Aorta (tissue), 1 donor: ENCODE measurements around a stretch of chr1.

DNA sequence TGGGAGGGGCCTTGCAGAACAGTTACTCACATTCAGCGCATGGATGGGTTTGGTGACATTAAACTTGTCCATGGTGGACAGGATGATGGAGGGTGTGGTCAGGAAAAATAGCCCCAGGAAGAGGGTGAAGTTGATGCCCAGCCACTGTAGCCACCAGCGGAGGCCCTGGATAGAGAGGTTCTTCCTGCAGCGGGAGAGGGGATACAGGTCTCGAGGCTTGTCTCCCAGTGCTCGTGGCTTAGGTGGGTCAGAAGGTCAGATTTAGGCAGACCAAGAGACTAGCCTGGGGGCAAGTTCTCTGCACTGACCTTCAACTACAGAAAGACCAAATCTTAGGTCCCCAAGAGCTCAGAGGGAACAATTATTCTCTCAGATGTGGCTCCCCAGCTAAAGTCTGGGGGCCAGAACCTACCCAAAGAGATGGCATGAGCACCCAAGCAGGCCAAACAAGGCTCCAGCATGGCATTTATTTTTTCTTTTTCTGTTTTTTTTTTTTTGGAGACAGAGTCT is 23.0 kb downstream of the TMEM63A start:
- PRO-cap, result no peak

DNA sequence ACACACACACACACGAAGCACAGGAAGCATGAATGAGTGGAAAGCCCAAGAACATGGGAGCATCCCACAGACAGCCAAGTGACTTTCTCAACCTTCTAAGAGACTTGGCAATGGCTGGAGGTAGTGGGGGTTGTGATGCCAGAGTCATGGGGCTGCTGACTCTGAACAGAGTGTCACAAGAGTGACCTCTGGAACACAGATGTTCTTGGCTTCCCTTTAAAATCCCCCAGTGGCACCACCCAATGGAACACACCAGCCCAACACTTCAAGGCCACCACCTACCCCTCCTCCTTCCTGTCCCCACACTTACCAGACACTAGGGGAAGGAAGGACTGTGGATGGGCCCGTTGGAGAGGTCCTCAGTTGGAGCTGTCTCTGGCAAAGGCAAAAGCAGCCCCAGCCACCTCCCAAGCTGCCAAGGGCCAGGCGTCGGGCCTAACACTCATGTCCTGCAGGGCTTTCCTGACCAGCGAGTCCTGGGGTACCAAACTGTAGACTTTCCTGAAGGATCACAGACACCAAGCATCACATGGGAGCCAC is 3.2 kb downstream of the TMEM63A start:
- PRO-cap, result no peak

DNA sequence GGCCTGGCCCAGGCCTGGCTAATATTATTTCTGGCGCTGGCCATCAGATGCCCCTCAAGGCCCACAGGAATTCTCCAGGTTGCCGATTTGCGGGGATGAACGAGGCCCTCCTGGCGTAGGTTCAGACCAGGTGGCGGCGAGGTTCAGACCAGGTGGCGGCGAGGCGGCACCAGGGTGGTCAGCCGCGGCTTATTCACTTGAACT is 425 bp upstream of the PYCR2 start:
- PRO-cap, result no peak

DNA sequence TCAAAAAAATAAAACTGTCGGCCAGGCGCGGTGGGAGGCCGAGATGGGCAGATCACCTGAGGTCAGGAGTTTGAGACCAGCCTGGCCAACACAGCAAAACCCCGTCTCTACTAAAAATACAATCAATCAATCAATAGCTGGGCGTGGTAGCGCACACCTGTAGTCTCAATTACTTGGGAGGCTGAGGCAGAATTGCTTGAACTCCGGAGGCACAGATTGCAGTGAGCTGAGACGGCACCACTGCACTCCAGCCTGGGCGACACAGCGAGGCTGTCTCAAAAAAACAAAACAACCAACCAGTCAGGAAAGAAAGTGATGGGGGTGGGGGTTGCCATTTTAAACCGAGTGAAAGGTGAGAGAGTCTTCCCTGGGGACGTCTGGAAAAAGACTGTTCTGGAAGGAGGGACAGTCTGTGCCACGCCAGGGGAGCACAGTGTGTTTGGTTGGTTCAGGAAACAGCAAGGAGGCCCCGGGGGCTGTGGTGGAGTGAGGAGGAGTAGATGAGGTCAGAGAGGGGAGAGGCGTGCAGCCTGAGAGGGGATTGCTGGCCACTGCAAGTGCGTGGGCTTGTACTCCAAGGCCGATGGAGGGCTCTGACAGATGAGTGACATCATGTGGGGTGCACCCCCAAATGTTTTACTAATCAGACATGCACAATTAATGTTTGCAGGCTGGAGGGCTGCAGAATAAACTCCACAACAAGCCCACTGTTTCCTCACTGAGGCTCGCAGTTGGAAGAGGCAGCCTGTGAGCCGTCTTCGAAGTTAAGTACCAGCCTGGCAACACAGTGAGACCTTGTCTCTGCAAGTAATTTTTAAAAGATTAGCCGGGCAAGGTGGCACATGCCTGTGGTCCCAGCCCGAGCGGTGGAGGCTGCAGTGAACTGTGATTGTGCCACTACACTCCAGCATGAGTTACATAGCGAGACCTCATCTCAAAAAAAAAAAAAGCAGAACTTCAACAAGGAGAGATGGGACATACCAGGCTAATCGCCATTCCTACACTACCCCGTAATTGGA is 21.6 kb downstream of the SDE2 start:
- PRO-cap, result no peak

- PRO-cap, result no peak
Measured at GRCh38 chr1:226001863-226002685, 2.9 kb upstream of the SDE2 start.

DNA sequence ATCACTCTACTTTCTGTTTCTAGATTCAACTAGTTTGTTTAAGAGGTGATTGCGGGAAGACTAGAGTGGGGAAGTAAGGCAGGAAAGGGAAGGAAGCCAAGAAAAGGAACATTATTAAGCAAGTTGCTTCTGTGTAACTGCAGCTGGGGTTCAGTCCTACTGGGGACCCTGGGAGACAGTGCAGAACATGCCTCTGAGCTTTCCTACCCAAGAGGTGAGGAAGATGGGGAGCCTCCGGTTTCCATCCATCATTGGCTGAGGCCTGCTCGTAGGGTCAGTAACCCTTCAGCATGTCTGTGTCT is 28.9 kb upstream of the H3-3A start:
- PRO-cap, result no peak

GRCh38 chr1:226062919-226063379 is 433 bp downstream of the H3-3A start:
- PRO-cap, result bidirectional peak, plus-strand start at chr1:226063181, minus-strand start at chr1:226063050; bidirectional peak, plus-strand start at chr1:226063534, minus-strand start at chr1:226063282

GRCh38 chr1:226064188-226064618 is 1.7 kb downstream of the H3-3A start:
- PRO-cap, result no peak

DNA sequence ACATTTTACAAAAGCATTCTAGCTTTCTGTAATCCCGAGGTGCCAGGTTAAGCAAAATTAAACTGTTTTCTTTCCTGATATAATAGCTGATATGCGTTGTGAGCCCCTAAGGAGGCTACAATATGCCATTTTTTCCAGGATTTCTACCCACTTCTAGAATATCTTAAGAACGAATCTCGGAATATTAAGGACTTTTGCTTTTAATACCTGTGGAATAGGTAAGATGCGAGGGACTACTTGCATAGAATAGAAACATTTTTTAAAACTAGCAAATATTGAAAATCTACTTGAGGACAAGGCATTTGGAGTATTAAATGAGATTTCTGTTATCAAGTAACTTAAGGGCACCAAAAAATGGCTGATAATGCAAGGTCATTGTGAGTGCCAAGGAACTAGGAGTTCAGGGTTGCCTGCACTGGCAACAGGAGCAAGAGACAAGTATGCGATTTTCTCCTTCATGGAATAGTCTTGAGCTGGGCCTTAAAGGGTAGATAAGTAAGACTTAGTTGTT is 6.0 kb downstream of the H3-3A start:
- PRO-cap, result no peak

- PRO-cap, result no peak
Measured at GRCh38 chr1:226073072-226074440, 11.0 kb downstream of the H3-3A start.

DNA sequence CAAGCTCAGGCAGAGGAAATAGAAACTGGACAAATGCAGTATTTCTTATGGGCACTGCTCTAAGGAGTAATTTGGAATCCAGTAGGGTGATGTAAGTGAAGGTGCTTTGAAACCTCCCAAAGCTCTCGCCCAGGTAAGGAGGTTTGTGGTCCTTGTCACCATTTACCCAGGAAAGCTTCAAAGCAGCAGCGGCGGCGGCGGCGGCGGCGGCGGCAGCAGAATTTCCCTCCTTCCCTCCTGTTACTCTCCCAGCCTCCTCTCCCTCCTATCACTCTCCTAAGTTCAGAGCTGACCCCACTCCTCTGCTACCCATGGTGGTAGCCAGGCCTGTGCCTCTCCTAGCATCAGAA is 60.8 kb downstream of the ACBD3 start:
- PRO-cap, result no peak

DNA sequence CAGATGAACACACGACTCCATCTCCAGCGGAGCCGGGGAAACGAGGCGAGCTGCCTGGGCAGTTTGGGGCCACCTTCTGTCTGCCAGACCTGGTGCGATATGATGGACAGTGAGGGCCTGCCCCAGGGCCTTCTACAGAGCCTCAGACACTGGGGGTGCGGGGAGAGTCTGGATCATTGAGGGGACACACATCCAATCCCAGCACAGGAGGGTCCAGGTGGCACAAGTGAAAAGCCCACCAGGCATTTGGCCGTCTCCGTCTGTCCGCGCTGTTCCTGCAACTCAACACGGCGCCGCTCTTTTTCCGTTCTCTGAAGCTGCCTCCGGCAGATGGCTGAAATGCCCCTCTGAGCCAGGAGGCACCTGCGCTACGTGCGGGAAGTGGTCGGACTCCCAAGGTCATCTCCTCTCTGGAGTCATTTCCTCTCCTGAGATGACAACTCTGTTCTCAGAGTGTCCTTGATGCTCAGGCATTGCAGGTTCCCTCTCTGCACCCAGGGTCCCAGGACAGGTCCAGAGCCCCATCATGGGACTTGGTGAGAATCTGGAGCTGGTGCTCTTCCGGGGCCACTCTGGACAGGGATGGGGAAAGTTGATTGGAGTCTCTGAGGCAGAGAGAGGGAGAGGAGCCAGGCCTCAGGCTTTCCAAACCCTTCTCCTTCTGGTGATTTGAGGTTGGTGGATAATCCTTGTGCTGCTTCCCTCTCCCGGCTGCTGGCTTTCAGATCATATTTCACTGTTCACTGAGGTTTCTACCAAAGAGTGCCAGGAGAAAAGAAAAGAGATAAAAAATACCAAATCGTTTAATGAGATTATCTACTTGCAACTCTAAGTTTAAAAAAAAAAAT is 14.0 kb upstream of the MIXL1 start:
- PRO-cap, result no peak

- PRO-cap, result no peak
Measured at GRCh38 chr1:226547510-226548171, 923 bp upstream of the STUM start.

DNA sequence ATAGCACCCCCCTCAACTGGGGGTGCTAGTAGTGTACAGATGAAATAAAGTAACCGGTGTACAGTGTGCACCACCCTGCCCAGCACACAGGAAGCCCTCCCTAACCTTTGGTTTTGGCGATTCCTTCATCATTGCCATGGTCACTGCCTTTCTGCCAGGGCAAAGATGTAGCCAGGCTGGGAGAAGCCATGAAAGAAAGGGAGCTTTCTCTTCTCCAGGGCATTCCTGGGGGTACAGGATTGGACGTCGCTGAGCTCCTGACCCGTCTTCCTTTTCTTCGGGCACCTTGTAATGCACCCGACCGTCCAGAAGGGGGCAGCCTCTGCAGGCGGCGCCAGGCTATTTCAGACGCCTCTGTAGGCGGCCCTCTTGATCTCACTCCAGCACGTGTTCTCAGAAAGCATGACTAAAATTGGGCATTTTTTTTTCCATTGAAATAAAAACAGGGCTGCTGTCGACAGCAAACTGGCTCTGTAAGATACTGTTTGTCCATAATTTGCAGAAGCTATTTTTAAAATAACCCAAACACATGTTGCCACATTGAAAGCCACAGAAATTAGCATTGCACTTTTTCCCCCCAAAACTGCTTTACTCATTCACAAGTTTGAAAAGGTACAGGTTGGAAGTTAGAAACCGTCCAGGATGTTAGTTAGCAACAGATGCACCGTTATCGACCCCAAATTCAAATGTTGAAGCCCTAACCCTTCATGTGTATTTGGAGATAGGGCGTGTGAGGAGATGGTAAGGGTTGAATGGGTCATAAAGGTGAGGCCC is 78.0 kb downstream of the STUM start:
- PRO-cap, result no peak

GRCh38 chr1:226634597-226635192 is 86.1 kb downstream of the STUM start:
- PRO-cap, result unidirectional peak, minus-strand start at chr1:226634943

DNA sequence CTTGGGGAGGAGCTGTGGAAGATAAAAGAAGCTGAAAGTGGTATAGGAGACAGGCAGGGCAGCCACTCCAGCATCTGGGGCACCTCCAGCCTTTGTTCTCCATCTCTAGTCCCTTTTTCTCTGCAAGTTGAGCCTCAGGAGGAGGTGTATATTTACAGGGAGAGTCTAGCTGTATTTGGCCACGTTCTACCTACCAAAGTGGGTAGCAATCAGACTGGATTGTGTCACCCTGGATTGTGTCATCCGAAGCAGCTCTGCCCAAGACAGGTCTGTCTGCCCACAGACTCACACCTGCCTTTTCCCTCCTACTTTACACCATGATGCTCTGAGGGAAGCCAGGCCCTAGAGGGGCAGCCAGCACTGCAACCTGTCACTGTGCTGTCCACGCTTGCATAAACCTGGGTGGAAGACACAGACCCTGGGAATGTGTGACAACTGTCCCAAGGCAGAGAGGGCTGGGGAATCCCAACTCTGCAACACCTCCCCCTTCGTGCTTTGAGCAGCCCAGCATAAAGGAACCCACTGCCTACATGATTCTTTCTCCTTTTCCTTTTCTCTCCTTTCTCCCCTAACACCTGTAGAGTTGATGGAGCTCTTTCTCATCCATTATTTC is 56.2 kb downstream of the ITPKB start:
- PRO-cap, result no peak

GRCh38 chr1:226691198-226691683 is 47.8 kb downstream of the ITPKB start:
- PRO-cap, result no peak

DNA sequence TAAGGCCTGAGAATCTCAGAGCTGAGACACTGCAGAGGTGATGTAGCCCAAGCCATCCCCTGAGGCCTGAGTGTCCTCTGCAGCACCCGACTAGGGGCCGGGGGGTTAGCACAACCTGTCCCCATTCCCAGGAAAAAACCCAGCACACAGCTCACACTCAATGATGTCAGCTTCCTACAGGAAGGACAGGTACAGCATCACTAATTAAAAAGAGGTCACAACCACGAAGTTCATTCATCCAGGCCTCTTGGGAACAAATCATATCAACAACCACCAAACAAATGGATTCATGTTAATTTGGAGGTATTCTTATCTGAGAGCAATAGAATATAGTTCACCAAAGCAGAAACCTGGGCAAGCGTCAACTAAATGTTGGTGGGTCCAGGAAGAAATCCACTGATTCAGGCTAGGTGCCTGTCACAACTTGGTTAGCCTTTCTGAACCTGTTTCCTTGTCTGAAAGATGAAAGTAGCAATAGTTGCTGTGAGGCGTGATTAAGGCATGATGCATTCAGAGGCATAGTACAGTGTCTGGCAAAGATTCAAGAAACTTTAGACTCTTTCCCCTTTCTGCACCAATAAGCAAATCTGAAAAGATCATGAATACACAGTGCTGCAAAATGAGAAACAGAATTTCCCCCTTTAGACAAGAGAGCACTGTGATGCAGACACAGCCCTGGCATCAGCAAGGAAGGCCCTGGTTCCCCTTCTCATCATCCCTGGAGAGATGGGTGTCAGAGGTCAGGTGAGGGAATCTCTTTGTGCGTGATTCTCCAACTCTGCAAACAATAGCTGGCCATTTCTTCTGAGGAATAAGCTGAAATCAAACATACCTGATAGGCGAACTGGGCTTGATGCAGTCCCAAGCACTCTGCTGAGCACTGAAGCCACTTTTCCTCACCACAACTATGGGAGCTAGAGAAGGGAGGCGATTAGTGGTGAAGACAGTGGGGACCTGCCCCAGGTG is 42.0 kb downstream of the ITPKB start:
- PRO-cap, result no peak

DNA sequence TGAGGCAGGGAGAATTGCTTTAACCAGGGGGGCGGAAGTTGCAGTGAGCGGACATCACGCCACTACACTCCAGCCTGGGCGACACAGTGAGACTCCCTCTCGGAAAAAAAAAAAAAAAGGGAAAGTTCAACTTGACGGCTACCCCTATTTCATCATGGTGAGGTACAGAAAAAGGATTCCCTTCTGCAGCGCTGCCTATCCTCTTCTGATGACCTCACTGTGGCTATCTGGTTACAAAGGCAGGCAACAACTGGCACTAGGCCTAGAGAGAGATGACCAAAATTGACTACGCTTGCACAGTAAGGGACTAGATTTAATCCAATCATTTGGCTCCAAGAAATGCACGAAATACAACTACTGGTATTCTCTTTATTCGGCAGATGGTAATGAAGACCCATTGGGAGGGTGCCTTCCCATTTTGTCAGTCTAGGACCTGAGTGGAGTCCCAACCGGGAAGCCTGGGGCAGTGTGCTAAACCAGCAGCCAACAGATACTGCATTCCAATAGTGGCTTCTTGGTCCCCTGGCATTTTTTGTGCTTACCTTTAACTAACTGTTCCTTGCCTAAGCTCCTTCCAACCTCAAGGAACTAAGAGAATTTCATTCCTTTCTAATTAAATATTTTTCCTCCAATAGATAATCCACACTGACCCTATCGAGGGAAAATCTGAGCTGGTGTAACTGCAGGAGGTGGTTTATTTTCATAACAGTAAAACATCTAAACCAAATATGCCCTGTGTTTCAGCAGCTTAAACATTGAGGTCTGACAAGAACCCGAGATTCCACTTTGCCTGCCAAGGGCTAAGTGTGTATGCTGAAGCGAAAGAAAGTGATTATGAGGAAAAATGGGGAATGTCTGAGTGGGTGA is 36.6 kb downstream of the ITPKB start:
- PRO-cap, result no peak

DNA sequence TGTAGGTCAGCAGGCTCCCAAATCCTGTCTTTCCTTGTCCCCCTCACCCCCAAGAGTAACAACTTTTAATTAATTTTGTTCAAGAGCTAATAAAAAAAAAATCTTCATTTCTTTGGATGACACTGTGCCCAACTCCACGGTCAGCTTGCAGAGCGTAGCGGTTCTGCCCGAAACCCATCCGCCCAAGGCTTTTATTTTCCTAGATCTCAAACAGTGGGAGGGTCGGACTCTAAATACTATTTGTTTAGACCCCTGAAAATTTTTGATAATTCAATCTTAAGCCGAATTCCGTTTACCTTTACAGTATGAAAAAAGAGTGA is 35.3 kb downstream of the ITPKB start:
- PRO-cap, result no peak